Skeletal muscle tissue (tissue), 7 donors: ENCODE results near the gene PRSS38.

DNA sequence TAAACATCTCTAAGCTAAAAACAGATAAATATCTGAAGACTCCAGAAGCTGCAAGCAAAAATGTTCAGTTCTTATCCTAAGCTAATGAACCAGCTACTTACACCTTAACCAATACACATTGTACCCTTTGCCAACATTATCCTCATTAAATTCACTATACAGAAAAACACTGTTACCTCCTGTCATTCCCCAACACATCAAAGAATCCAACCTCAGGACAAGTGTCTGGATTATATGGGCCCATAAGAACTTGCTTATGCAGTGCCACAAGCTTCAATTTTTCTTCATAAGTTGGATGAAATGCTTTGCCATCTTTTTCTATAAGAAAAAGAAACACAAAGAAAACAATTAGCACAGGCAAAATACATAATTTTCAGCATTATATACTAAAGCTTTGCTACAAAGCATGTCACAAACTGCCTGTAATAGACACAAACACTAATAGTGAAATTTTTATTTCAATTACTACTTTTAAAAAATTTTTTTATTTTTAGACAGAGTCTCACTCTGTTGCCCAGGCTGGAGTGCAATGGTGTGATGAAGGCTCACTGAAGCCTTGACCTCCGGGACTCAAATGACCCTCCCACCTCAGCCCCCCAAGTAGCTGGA lies 20.8 kb downstream of the ACBD3 start:
- PRO-cap, 3 experiments = no peak in any of the 3 experiments
- RAMPAGE, long total RNA = no peak
- RRBS, 2 experiments = no CpG with 5 or more reads among the region's 1 CpG

DNA sequence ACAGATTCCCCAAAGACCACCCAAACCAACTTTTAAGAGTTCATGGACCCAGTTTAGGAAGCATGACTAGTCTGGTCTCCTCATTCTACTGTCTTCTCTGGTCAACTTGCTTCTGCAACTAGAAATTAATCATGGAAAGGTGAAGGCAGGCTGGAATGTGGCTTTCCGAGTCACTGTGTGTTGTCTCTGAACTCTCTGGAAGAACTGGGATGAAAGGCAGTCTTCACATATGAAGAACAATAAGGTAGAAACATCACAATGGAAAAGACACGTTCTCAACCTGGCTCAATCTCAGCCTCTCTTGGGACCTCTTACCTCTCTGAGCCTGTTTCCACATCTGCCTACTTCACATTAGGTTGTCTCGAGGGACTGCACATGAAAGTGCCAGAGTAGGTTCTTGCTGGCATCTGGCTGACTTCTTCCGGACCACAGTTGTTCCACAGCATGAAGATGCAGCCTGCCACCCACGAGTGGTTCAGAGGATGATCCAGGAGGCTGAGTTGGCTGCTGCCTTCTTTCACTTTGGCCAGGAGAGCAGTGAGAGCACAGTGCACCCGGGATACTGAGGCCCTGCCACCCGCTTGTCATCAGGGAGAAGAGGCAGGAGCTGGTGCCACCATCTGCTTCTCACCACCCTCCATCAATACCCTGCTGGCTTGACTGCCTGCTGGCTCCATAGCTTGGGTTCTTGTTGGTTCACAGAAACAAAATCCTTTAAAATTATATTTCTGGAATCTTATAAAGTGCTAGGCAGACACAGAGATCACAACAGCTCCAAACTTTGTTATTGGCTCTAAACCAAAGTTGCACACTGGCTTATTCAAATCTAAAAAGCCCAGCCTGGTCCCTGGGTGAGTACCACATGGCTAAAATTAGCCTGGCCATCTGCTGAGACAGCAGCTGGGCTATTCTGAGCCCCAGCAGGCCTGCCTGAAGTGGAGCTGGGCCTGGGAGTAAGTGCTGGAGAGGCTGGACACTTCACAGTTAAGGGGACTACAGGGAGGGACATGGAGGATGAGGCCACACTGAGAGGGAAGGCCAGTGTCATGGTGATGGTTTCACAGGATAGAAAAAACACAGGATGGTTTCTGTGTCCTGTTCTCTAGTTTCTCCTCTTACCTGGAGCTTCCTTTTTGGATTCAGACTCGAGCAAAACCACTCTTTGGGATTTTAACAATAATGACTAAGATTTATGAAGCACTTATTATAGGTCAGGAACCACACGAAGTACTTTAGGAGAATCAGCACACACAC lies 46.9 kb upstream of the LIN9 start:
- PRO-cap, 3 experiments = no peak in any of the 3 experiments
- RAMPAGE, long total RNA = no peak
- RRBS, 2 experiments = 17 to 20% methylated on average over 1 to 2 of the region's 9 CpGs

DNA sequence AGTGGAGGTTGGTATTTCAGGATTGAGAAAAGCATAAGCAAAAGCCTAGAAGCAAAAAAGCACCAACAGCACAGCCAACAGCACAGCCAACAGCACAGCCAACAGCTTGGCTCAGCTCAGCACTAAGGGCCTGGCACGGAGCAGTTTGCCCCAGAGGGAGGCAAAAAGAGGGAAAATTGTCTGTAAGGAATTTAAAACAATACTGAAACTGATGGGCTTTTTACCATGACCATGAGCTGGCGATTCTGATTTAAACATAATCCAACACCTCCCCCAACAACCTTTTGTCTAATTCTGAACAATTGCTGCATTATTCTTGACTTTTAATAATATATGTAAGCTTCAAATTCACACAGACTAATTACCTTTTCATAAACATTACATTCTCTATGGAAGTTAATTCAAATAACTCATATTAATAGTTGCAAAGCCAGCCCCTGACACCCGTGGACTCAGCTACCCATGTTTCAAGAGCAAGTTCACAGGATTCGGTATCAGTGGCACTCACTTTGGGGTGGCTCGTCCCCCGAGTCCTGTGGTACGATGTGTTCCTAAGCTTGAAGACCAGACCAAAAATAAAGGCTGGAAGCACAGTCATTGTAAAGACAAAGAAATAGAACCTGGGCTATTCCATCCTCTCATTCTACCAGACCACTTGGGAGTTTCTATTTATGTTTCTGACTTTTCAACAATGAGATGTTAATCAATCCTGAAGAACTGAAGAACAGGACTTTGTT lies 71.0 kb downstream of the ITPKB start:
- PRO-cap, 3 experiments = no peak in any of the 3 experiments
- RAMPAGE, long total RNA = no peak
- RRBS, 2 experiments = no CpG with 5 or more reads among the region's 7 CpGs

- PRO-cap, 3 experiments = peak in 3 of 3 experiments; most common plus-strand start chr1:226703611 (in 3); most common minus-strand start chr1:226703533 (in 3)
- RAMPAGE, long total RNA = no peak
- RRBS, 2 experiments = 1% methylated on average over 14 to 24 of the region's 54 CpGs
Observed at GRCh38 chr1:226703164-226703704, 35.8 kb downstream of the ITPKB start.

DNA sequence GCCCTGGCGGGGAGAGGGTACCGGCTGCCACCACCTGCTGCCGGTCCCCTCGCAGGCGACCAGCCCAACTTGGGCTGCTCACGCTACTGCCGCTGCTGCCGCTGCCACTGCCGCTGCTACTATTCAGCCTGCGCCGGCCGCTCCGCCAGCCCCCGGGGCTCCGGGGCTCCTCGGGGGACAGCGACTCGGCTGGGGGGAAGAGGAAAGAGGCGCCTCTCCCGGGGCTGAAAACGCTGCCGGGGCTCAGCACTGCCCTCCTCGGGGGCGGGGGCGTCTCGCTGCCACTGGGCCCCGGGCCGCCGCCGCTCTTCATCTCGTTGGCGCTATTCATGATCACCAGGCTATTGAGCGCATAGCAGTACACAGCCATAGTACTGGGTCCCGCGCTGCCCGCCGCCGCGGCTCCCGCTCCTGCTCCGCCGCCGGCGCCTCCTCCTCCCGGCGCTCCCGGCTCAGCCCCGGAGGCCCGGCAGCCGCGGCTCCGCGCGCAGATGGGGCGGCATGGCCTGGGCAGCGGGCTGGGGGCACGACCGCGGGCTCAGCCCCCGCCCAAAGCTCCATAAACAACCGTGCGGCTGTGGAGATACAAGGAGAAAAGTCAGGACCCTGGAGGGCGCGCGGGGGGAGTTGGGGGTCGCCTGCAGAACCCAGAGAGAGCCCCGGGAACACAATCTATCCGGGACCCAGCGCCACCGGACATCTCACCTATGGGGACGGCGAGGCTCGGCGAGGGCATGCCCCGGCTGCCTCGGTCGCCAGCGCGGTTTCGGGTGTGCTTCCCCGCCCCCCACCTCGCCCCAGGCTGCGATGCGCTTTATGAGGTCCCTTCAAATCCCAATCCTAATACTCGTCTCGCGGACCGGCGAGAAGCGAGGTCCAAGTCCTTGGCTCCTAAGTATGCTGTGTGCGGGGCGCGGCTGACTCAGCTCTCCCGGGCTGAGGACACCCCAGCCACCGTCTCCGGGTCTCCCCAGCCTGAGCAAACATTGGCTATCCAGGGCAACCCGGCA lies 1.7 kb downstream of the ITPKB start:
- PRO-cap, 3 experiments = peak in 2 of 3 experiments; most common plus-strand start position 844 of the sequence (in 2); most common minus-strand start position 703 of the sequence (in 2)
- RAMPAGE, long total RNA = no peak
- RRBS, 2 experiments = 2 to 4% methylated on average over 40 to 53 of the region's 97 CpGs

DNA sequence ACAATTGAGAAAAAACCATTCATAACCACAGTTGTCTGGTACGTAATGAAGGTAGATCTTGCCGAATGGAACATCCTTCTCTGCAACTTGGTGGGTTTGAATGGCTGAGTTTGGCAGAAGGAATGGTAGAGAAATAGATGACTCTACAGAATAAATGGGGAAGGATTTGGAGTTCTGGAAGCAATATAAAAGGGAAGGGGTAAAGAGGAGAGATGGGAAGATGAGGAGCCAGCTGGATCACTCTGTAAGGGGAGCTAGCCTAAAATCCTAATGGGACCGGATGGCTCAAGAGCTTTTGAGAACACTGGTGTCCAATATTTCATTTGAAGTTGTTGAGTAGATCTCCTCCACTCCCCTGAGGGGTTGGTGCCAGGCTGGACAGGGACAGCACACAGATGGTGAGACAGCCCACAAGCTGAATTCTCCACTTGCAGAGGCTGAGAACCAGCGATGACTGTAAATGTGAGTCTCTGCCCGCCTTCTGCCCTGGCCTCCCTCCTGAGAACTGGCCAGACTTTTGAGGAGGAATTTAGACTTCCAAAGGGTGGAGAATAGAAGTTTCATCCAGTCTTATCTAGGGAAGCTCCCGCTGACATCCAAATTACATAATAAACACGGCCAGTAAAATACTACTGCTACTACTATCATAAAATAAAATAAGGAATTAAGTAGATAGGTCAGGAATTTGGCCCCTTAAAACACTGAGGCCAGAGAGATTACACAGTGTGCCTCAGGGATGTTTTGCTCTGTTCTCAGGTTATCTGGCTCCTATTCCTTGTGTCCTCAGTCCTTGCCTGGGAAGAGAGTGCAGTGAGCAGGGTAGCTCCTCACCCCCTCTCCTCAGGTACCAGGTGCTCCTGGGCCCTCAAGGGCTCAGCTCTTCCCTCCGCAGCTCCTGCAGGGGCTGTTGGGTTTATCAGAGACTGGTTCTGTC lies 20.5 kb upstream of the COQ8A start:
- PRO-cap, 3 experiments = peak in 1 of 3 experiments; most common plus-strand start position 350 of the sequence (in 1); most common minus-strand start position 269 of the sequence (in 1)
- RAMPAGE, long total RNA = no peak
- RRBS, 2 experiments = no CpG with 5 or more reads among the region's 8 CpGs

DNA sequence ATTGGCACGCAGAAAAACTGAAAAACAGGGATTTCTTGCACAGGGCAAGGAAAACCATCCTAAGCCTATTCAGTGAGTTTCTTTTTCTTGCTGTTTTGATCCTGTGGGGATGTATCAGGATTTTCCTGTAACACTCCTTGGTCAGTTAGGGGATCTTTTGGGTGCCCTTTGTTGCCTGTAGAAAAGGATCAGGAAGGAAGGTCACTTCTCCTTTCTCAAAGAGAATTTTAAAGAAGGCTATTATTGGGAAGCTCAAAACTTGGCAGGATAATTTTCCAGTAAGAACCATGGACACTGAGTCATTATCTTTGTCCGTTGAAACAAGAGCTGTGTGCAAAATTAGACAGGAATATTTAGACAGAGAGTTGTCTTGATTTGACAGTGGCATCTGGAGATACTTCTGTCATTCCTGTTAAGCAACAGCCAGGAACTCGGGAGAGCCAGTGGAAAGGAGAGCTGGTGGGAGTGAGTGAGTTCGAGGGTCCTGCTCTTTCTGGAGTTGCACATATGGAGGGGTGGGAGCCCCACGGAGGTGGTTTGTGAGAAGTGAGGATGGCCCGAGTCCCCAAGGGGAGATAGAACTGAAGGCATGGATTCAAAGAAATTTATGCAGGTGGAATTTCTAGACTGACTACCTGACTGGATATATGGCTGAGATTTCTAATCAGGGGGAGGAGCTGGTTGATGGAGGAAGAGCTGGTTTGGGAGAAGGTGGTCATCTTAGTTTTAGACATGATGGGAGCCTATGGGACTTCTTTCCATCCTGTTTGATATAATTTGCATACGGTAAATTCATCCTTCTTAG lies 3.0 kb downstream of the COQ8A start:
- PRO-cap, 3 experiments = peak in 2 of 3 experiments; most common plus-strand start position 443 of the sequence (in 2); most common minus-strand start position 296 of the sequence (in 1)
- RAMPAGE, long total RNA = no peak
- RRBS, 2 experiments = no CpG with 5 or more reads among the region's 7 CpGs

GRCh38 chr1:226975010-226975560 lies 35.0 kb downstream of the COQ8A start:
- PRO-cap, 3 experiments = no peak in any of the 3 experiments
- RAMPAGE, long total RNA = no peak
- RRBS, 2 experiments = no CpG with 5 or more reads among the region's 12 CpGs

DNA sequence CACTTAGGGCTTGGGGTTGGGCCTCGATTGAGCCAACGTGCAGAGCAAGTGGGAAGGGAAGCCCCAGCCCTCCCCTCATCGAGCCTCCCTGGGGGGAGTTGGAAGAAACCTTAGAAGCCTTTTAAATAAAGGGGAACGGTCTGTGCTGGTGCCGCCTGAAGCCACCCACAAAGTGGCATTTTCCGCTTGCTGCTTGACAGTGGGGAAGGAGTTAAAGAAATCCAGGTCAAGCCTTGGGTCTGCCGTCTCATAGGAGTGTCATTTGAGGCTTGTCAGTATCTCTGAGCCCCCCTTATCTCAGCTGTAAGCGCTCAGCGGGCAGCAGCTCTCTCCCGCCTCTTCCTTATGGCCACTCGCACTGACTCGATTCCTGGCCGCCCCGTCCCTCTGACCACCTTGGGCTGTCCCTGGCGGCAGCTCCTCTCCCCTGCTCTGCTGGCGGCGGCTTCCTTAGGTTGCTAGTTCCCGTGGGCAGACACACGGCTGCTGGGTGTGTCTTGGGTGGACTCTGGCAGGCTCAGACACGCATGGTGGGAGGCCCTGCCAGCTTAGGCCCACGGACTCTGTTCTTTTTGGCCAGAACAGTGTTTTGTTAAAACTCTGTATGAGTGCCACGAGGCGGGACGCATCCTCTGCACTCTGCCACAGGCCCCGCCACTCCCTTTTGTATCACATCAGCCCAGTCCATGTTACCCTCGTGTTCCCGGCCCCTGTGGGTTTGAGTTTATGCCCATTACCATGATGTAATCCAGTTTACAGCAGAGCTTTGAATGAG lies 45.7 kb downstream of the COQ8A start:
- PRO-cap, 3 experiments = no peak in any of the 3 experiments
- RAMPAGE, long total RNA = no peak
- RRBS, 2 experiments = 9 to 19% methylated on average over 1 of the region's 27 CpGs

- PRO-cap, 3 experiments = no peak in any of the 3 experiments
- RAMPAGE, long total RNA = no peak
- RRBS, 2 experiments = no CpG with 5 or more reads among the region's 23 CpGs
Observed at GRCh38 chr1:226986795-226987687, 46.9 kb downstream of the COQ8A start.

DNA sequence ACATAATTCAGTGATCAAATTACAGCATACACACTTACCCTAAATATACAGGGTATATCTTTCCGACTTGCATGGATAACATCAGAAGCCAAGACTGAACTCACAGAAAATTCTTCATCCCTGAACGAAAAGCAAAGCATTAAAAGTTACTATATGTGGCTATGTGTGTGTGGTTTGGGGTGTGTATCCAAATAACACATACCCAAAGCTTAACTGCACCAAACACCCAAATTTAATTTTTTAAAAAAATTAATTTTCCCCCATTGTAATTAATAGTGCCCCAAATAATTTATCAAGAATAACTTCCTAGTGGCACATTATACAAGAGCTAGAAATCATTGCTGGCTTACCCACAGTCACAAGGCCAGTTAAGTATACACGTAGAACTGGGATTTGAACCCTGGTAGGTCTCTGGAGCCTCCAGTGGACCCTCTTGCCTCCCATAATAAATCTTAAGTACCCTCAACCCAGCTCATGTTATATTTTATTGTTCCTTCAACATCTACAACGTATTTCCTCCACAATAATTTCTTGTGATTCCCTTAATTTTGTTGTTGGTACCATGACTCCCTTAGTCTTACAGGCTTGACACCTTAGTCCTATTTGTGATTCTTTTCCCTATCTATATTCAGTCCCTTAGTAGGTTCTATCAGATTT lies 93.3 kb downstream of the COQ8A start:
- PRO-cap, 3 experiments = no peak in any of the 3 experiments
- RAMPAGE, long total RNA = no peak
- RRBS, 2 experiments = no CpG with 5 or more reads among the region's 4 CpGs

GRCh38 chr1:227058081-227058822 lies 118.2 kb downstream of the COQ8A start:
- PRO-cap, 3 experiments = no peak in any of the 3 experiments
- RAMPAGE, long total RNA = no peak
- RRBS, 2 experiments = no CpG with 5 or more reads among the region's 6 CpGs

- PRO-cap, 3 experiments = no peak in any of the 3 experiments
- RAMPAGE, long total RNA = no peak
- RRBS, 2 experiments = no CpG with 5 or more reads among the region's 4 CpGs
Observed at GRCh38 chr1:227112101-227112657, 172.1 kb downstream of the COQ8A start.

- PRO-cap, 3 experiments = no peak in any of the 3 experiments
- RAMPAGE, long total RNA = no peak
- RRBS, 2 experiments = no CpG with 5 or more reads among the region's 2 CpGs
Observed at GRCh38 chr1:227288850-227289737, 29.2 kb downstream of the CDC42BPA start.

GRCh38 chr1:227315739-227316842 lies 2.2 kb downstream of the CDC42BPA start:
- PRO-cap, 3 experiments = peak in 1 of 3 experiments; most common plus-strand start chr1:227316216 (in 1); most common minus-strand start chr1:227316201 (in 1)
- RAMPAGE, long total RNA = no peak
- RRBS, 2 experiments = no CpG with 5 or more reads among the region's 7 CpGs

DNA sequence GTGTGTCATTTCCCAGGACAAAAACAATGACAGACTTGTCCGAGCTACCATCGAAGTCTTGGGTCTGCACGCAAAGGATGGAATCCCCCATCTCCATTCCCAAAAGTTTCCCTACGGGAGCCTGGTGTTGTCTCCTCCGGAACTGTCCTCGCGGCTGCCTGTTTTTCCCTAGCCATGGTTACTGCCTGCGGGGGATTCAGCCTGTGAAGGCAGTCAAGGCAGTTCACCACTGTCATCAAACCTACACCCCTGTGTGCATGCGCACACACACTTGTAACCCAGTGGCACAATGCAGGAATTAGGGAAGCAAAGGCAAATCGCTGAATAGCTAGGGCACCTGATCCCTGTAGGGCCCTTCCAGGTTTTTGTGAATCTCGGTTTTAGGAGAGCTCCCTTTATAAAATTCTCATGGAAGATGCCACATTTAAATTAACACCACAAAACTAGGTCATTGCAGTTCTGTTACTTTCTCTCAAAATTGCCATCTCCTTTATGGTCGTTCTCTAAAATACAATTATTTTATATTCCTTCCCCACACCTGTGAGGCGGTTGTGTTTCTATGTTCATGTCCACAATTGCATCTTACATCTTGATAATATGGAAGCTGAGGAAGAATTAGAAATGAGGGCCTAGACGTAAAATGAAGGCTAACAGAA lies 934 bp upstream of the CDC42BPA start:
- PRO-cap, 3 experiments = peak in 2 of 3 experiments; most common plus-strand start position 47 of the sequence (in 1); most common minus-strand start position 180 of the sequence (in 1)
- RAMPAGE, long total RNA = no peak
- RRBS, 2 experiments = no CpG with 5 or more reads among the region's 14 CpGs

- PRO-cap, 3 experiments = peak in 3 of 3 experiments; most common plus-strand start chr1:227788544 (in 1); most common minus-strand start chr1:227788028 (in 3)
- RAMPAGE, long total RNA = no peak
- RRBS, 2 experiments = 5 to 6% methylated on average over 53 of the region's 104 CpGs
Observed at GRCh38 chr1:227787801-227789076, 27.2 kb upstream of the PRSS38 start.

- PRO-cap, 3 experiments = no peak in any of the 3 experiments
- RAMPAGE, long total RNA = no peak
- RRBS, 2 experiments = no CpG with 5 or more reads among the region's 6 CpGs
Observed at GRCh38 chr1:227793739-227794261, 21.7 kb upstream of the PRSS38 start.

DNA sequence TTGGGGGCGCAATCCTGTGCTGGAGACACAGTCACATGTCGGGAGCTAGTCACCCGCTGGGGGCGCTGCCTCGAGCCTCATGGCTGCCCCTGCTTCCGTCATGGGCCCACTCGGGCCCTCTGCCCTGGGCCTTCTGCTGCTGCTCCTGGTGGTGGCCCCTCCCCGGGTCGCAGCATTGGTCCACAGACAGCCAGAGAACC lies at the start of gene PRSS38:
Gene PRSS38, plus strand, starts transcription at position 38 of the 200 bp plus-strand sequence.
- PRO-cap, 3 experiments = no peak in any of the 3 experiments
- RAMPAGE, long total RNA = no peak
- RRBS, 2 experiments = no CpG with 5 or more reads among the region's 9 CpGs

- PRO-cap, 3 experiments = no peak in any of the 3 experiments
- RAMPAGE, long total RNA = no peak
- RRBS, 2 experiments = 74 to 79% methylated on average over 15 to 17 of the region's 32 CpGs
Observed at GRCh38 chr1:227925026-227925557, 22.6 kb downstream of the WNT9A start.